ENCODE measurements around a stretch of chr3.

DNA sequence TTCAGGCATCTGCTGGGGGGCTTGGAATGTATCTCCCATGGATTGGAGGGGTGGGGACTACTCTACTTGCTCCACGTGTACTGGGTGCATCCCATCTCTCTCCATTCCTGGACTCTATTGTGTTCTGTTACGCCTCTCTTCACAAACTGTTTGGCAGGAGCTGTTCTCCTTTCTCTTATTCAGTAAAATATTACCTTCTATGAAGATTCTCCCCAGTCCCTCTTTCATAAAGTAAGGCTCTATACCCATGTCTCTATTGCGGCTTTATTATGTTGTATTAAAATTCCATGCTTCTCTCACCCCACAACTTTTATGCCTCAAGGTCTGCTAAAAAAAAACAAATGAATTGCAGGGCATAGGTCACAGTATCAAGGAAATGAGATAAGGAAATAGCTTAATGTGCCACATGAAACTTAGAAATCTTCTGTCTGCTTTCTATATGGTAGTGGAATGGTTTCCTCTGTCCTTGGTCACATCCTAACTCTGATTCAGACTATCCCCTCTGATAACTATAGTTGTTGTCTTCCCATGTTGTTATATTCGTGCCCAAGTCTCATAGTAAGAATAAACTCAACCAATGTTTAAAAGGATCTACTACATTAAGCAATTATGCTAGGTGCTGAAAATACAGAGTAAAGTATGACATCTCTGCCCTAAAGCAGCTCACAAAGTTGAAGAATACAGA is 43.1 kb downstream of the LRRFIP2 start:
- RRBS = no CpG with 5 or more reads among the region's 4 CpGs
CAGE:
- cytosol, long polyA plus RNA = no peak
- long polyA plus RNA = no peak
- nucleus, long polyA plus RNA = no peak

DNA sequence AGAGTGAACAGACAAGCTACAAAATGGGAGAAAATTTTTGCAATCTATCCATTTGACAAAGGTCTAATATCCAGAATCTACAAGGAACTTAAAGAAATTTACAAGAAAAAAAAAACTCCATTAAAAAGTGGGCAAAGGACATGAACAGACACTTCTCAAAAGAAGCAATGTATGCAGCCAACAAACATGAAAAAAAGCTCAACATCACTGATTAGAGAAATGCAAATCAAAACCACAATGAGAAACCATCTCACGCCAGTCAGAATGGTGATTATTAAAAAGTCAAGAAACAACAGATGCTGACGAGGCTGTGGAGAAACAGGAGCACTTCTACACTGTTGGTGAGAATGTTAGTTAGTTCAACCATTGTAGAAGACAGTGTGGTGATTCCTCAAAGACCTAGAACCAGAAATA is 27.5 kb downstream of the LRRFIP2 start:
- RRBS = no CpG with 5 or more reads among the region's 2 CpGs
CAGE:
- cytosol, long polyA plus RNA = no peak
- long polyA plus RNA = no peak
- nucleus, long polyA plus RNA = no peak

DNA sequence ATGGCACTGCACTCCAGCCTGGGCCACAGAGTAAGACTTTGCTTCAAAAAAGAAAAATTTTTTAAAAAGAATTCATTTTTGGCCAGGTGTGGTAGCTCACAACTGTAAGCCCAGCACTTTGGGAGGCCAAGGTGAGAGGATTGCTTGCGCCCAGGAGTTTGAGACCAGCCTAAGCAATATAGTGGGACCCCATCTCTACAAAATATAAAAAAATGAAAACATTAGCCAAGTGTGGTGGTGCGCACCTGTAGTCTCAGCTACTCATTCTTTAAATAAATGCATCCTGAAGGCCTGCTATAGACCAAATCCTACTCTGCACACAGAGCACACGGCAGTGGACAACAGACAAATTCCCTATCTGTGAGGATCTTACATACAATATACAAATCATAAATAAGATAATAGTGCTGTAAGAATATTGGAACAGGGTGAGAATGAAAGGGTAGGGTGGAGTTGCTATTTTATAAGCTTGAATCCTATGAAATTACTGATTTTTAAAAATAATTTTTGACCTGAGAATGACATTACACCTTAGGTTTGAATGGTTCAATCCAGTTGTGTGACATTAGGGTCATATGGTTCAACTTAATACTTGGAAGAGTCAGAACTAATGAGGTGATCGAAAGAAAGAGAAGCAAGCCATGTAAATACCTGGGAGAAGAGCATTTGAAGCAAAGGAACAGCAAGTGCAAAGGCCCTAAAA is 6.7 kb upstream of the LRRFIP2 start:
- RRBS = no CpG with 5 or more reads among the region's 4 CpGs
CAGE:
- cytosol, long polyA plus RNA = no peak
- long polyA plus RNA = no peak
- nucleus, long polyA plus RNA = no peak

- RRBS = no CpG with 5 or more reads among the region's 2 CpGs
CAGE:
- cytosol, long polyA plus RNA = no peak
- long polyA plus RNA = no peak
- nucleus, long polyA plus RNA = no peak
Measured at GRCh38 chr3:37299217-37299535, 56.1 kb downstream of the GOLGA4 start.

- RRBS = no CpG with 5 or more reads among the region's 5 CpGs
CAGE:
- cytosol, long polyA plus RNA = no peak
- long polyA plus RNA = no peak
- nucleus, long polyA plus RNA = no peak
Measured at GRCh38 chr3:37321516-37322074, 78.5 kb downstream of the GOLGA4 start.

DNA sequence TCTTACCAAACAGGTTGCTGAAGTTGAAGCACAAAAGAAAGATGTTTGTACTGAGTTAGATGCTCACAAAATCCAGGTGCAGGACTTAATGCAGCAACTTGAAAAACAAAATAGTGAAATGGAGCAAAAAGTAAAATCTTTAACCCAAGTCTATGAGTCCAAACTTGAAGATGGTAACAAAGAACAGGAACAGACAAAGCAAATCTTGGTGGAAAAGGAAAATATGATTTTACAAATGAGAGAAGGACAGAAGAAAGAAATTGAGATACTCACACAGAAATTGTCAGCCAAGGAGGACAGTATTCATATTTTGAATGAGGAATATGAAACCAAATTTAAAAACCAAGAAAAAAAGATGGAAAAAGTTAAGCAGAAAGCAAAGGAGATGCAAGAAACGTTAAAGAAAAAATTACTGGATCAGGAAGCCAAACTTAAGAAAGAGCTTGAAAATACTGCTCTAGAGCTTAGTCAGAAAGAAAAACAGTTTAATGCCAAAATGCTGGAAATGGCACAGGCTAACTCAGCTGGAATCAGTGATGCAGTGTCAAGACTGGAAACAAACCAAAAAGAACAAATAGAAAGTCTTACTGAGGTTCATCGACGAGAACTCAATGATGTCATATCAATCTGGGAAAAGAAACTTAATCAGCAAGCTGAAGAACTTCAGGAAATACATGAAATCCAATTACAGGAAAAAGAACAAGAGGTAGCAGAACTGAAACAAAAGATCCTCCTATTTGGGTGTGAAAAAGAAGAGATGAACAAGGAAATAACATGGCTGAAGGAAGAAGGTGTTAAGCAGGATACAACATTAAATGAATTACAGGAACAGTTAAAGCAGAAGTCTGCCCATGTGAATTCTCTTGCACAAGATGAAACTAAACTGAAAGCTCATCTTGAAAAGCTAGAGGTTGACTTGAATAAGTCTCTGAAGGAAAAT is 81.6 kb downstream of the GOLGA4 start:
- RRBS = no CpG with 5 or more reads among the region's 3 CpGs
CAGE:
- cytosol, long polyA plus RNA = no peak
- long polyA plus RNA = start-site peak on the plus strand centred at position 83 of the sequence, 18 bp wide, 22 and 17 reads in 2 replicates; start-site peak on the plus strand centred at position 203 of the sequence, 101 bp wide, 18 and 24 reads in 2 replicates; start-site peak on the plus strand centred at position 621 of the sequence, 239 bp wide, 22 and 20 reads in 2 replicates
- nucleus, long polyA plus RNA = no peak

DNA sequence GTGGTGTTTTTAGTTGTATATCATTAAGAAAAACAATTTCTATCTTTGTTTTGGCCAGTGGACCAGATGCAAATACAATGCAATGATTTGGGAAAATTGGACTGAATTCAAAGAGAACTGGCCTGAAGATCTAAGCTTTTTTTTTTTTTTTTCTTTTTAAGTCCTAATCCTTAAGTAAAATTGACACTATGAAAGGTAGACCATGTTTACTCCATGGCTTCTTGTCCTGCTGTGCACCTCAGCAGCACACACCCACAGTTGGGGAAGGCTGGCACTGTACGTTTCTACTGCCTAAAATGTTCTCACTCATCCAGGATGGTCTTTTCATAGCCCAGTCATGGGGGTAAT is 92.5 kb downstream of the GOLGA4 start:
- RRBS = no CpG with 5 or more reads among the region's 1 CpG
CAGE:
- cytosol, long polyA plus RNA = no peak
- long polyA plus RNA = no peak
- nucleus, long polyA plus RNA = no peak

DNA sequence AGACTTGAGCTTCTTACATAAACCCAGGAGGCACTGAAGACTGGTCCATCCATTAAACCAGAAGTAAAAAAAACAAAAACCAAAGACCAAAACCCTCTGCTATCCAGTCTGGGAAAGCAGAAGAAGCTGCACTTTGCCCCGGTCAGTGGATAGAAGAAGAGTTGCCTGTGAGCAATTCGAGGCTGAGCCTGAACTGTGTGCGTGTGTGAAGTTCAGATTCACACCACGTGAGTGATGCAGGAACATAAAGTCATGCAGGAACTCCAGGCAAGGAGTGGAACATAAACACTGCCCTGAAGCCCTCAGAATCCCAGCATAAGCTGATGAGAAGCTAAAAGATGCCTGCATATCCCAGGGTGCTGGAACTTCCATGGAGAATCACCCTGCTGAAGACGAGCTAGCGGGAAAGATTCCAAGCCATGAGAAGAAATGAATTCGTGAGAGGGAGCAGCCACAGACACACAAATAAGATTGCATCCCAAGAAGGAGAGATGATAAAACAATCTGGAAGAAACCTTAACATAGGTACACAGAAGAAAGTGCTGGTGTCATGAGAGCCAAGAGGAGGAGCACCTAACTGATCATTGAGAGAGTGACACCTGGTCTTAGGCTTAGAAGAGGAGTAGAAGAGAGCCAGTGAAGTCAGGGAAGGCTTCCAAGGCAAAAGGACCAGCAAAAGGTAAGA is 66.1 kb upstream of the ITGA9 start:
- RRBS = no CpG with 5 or more reads among the region's 7 CpGs
CAGE:
- cytosol, long polyA plus RNA = no peak
- long polyA plus RNA = no peak
- nucleus, long polyA plus RNA = no peak

DNA sequence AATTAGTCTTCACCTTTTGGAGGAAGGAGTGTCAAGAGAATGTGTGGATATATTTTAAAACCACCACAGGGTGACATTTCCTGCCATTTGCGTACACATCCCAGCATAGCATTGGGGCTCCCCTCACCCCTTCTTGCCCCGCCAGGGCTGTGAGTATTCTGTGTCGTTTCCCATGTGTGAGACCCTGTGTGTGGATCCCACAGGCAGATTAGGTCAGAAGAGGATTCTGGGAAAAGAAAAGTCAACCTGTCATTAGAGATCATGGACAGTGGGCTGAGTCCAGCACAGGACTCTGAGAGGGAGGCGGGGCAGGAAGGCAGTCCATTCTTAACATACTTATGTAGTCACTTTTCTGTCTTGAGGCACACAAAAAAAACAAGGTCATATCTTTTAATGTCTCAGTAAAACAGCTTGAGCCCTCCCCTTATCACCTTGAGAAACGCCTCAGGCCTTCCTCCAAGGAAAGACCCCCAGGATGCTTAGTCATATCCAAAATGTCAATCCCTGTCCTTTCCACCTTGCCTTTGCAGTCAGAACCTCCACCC is 9.8 kb upstream of the ITGA9 start:
- RRBS = no CpG with 5 or more reads among the region's 5 CpGs
CAGE:
- cytosol, long polyA plus RNA = no peak
- long polyA plus RNA = no peak
- nucleus, long polyA plus RNA = no peak

DNA sequence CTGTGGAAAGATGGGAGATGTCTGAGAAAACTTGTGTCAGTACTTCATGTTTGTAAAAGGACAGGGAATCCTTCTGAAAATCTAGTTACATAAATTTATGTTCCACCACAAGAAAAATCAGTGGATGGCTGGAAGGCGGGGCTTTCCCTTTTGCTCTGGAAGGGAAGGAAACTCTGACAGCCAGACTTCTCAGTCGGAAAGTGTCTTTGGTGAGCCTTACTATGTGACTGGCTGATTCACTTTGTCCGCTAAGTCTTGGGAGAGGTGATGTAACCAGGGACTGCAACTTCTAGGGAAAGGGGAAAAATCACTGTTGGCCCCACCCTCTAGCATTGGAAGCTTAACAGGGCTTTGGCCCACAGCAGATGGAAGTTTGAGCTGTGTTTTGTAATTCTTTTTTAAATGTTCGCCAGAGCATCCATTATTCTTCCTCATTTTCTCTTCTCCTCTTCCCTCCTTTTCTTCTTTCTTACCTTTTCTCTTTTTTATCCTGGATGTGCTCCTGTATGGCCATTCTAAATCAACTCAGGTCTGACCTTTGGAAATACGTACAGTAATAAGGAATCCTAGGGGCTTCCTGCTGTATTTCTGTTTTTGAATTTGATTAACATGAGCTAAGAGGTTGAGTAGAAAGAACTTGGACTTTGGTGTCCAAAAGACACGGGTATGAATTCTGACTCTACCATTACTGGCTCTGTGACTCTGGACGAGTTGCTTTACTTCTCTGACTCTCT is 128.4 kb downstream of the ITGA9 start:
- RRBS = no CpG with 5 or more reads among the region's 7 CpGs
CAGE:
- cytosol, long polyA plus RNA = no peak
- long polyA plus RNA = no peak
- nucleus, long polyA plus RNA = no peak

DNA sequence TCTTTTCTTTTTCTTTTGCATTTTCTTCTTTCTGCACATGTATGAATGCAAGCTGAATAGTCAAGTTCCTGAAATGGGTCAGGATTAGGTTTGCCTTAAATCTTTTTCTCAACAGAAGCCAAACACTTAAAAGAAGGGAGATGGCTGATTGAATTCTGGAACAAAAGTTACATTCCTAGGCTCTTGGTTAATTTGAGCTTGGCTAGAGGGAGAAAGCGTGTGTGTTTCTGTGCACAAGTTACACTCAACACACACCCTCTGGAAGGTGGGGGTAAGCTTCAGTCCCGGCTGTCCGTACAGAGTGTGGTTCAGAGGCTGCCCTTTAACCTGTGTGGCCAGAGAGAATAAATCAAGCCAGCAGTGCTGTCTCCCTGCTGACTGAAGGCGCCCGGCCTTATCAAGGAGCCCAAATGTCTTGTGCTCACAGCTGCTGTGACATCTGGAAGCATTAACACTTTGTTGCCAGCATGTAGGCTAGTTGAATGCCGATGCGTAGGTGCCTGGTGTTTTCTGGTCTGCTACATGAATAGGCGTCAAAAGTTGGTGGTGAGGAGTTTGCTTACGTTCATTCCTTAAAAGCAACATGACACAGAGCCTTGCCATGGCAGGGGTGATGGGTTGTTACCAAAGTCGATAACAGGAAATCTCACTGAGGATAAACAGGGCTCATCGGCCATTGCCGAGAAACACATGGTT is 96.1 kb upstream of the CTDSPL start:
- RRBS = no CpG with 5 or more reads among the region's 12 CpGs
CAGE:
- cytosol, long polyA plus RNA = no peak
- long polyA plus RNA = no peak
- nucleus, long polyA plus RNA = no peak

GRCh38 chr3:37785885-37786309 is 75.8 kb upstream of the CTDSPL start:
- RRBS = no CpG with 5 or more reads among the region's 3 CpGs
CAGE:
- cytosol, long polyA plus RNA = no peak
- long polyA plus RNA = no peak
- nucleus, long polyA plus RNA = no peak

- RRBS = no CpG with 5 or more reads among the region's 4 CpGs
CAGE:
- cytosol, long polyA plus RNA = no peak
- long polyA plus RNA = no peak
- nucleus, long polyA plus RNA = no peak
Measured at GRCh38 chr3:37812585-37812997, 49.1 kb upstream of the CTDSPL start.

- RRBS = no CpG with 5 or more reads among the region's 5 CpGs
CAGE:
- cytosol, long polyA plus RNA = no peak
- long polyA plus RNA = no peak
- nucleus, long polyA plus RNA = no peak
Measured at GRCh38 chr3:37898464-37899777, 37.2 kb downstream of the CTDSPL start.

- RRBS = no CpG with 5 or more reads among the region's 7 CpGs
CAGE:
- cytosol, long polyA plus RNA = no peak
- long polyA plus RNA = no peak
- nucleus, long polyA plus RNA = no peak
Measured at GRCh38 chr3:37906116-37906850, 44.6 kb downstream of the CTDSPL start.

- RRBS = no CpG with 5 or more reads among the region's 6 CpGs
CAGE:
- cytosol, long polyA plus RNA = no peak
- long polyA plus RNA = no peak
- nucleus, long polyA plus RNA = no peak
Measured at GRCh38 chr3:37944256-37945339, 46.0 kb upstream of the VILL start.

- RRBS = no CpG with 5 or more reads among the region's 3 CpGs
CAGE:
- cytosol, long polyA plus RNA = no peak
- long polyA plus RNA = no peak
- nucleus, long polyA plus RNA = no peak
Measured at GRCh38 chr3:37951473-37952318, 38.9 kb upstream of the VILL start.

DNA sequence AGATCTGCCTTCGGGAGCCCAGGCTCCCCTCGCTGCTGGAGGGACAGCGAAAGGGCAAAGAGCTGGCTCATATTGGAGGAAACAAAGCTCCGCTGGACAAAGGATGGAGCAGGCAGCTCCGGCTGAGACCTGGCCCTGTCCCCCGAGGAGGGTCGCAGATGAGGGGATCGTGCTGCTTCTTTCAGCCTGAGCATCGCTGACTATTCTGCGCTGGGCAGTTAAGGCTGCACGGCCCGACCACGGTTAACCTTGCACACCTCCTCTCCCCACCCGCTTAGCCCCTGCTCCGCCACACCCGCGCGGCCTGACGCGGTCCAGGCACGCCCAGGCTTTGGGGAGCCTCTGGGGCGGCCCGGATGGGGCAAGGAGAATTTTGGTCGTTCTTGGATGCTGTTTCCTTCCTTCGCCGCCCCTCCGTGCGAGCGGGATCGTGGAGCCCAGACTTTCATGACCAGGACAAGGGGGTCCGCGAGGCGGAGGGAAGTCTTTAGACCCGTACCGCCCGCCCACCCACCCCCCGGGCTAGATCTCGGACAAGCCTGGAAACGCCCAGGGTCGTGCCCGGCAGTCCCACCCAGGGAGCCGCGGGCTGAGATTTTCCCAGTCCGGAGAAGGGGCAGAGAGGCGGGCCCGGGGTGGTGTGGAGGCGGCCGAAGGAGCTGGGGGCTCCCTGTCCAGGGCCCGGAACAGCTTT is 534 bp downstream of the PLCD1 start:
- RRBS = under 1% methylated on average over 10 of the region's 49 CpGs
CAGE:
- cytosol, long polyA plus RNA = no peak
- long polyA plus RNA = no peak
- nucleus, long polyA plus RNA = no peak

- RRBS = no CpG with 5 or more reads among the region's 18 CpGs
CAGE:
- cytosol, long polyA plus RNA = no peak
- long polyA plus RNA = no peak
- nucleus, long polyA plus RNA = no peak
Measured at GRCh38 chr3:38039848-38040499, 966 bp downstream of the DLEC1 start.

DNA sequence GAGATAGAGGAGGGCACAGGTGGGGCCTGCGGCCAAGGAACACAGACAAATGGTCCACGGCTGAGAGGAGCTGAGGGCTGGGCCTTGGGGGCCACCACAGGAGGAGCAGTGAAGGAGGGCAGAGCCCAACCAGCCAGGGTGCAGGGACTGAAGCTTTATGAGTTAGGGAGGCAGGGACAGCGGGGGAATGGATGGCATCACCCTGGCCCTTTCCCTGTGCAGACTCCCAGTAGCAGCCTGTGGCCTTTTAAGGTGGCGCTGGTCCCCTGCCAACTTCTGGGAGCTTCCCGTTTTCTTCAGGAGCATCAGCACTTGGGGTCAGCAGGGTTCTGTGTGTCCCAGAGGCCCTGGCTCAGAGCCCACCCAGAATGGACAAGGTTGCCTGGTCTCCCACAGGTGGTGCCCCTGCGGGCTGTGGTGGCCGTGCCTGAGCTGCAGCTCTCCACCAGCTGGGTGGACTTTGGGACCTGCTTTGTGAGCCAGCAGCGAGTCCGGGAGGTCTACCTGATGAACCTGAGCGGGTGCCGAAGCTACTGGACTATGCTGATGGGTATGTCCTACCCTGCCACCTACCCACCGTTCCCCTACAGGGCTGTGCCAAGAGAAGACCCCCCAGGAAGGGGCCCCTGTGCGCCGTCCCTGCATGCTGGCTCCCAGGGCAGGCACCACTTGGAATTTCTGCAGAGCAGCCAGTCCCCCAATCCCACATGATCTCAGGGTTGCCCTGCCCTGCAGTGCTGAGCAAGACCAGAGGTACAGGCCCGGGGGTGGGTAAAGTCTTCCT is 15.5 kb downstream of the ACAA1 start:
- RRBS = no CpG with 5 or more reads among the region's 15 CpGs
CAGE:
- cytosol, long polyA plus RNA = no peak
- long polyA plus RNA = no peak
- nucleus, long polyA plus RNA = no peak